GM12891 (cell line): ENCODE results near the genes ADRA1B and TTC1.

DNA sequence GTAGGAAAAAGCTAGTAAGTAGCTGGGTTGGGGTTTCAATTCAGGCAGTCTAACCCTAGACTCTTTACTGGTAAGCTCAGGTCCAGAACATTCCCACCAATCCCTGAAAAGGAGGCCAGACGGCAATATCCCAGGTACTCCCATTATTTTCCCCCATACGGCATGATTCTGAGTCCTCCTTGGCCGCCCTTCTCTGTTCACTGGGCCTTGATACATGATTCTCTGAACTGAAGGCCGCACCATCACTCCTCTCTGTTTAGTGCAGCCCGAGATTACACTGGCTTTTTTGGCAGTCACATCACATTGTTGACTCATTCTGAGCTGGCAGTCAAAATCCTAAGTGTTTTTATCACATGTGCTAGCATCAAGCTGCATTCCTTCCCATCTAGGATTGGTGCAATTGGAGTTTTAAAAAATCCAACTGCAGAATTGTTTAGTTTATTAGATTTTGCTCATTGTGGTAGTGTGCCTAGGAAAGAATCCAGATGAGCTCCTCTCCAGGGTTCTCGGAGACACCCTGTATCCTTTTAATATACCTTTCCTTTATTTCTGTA is 120.9 kb upstream of the IL12B start:
- RRBS: no CpG with 5 or more reads among the region's 6 CpGs

GRCh38 chr5:159504728-159505322 is 174.5 kb upstream of the IL12B start:
- RRBS: no CpG with 5 or more reads among the region's 8 CpGs

- RRBS: no CpG with 5 or more reads among the region's 2 CpGs
These were observed 134.7 kb upstream of the ADRA1B start for GRCh38 chr5:159781602-159781916.

GRCh38 chr5:159915744-159917018 is at the start of gene ADRA1B:
ADRA1B (plus strand) TSS chr5:159916482.
- RRBS: 6% methylated on average over 19 of the region's 92 CpGs

DNA sequence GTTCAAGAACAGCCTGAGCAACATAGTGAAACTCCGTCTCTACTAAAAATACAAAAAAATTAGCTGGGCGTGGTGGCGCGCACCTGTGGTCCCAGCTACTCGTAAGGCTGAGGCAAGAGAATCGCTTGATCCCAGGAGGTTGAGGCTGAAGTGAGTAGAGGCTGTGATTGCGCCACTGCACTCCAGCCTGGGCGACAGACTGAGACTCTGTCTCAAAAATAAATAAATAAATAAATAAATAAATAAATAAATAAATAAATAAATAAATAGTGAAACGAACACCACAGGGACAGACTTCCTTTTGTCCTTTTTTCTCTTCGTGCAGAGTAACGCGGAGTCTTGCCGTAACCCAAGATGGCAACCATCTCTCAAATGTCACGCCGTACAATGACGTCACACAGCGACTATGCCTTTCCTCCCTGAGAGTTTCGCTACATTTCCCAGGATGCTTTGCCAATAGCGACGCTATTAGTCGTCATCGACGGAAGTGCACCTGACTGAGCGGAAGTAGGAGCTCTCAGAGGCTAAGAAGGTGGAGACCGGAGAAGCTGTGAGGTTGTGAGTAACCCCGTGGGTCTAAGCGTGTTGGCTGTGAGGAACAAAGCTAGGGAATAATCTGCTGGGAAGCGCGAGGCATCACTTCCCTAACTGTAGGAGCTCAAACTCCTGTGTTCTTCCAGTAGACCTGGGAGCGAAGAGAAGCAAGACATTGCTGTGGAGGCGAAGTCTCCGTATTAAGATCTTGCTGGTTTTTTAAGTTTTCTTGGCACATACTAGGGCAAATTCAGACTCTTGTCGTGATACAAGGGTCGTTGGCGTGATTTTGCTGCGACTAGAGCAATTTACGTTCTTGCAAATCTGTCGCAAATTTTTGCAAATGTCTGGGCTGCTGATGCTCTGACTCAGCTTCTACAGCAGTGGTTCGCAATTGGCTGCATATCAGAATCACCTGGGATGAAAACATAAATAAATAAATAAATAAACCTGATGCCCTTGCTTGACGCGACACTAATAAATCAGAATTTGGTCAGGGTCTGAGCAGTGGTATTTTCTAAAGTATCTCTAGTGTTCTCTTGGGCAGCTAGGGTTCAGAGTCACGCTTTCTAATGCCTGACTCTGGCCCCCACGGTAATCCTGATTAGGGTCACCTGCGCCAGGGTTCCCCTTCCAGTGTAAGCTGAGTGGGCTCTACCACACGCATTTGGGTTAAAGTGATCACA is at the start of gene TTC1:
Gene TTC1 (plus strand): TSS at position 504 of the 1,220 bp plus-strand sequence.
- RRBS: no CpG with 5 or more reads among the region's 45 CpGs

DNA sequence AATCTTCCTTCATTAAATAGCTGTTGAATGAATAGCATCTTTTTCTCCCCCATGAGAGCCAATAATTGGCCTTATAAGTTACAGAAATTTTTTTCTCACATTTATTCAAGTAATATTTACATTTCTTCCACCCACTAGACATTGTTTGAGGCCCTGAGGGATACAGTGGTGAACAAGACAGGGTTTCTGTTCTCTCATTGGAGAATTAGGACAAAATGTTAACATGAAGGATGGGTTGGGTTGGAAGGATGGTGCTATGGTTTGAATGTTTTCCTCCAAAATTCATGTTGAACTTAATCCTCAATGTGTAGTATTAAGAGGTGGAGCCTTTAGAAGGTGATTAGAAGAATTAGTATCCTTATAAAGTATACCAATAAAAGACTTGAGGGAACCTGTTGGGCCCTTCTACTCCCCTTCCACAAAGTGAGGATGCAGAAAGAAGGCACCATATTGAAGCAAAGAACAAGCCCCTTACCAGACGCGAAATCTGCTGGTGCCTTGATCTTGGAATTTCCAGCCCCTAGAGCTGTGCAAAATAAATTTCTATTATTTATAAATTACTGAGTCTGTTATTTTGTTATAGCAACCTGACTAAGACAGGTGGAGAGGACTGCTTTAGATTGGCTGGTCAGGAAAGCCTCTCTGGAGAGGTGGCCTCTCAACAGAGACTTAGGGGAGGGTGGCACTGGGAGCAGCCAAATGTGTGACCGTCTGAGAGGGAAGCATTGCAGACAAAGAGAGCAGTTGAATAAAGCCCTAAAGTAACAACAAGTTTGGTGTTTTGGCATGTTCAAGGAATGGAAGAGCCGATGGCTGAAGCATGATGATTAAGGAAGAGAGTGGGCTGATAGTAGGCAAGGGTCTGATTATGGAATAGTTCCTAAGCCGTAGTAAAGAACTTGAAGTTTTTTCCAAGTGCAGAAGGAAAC is 9.1 kb downstream of the TTC1 start:
- RRBS: no CpG with 5 or more reads among the region's 5 CpGs

GRCh38 chr5:160093495-160094355 is 25.5 kb downstream of the PWWP2A start:
- RRBS: no CpG with 5 or more reads among the region's 11 CpGs

- RRBS: no CpG with 5 or more reads among the region's 9 CpGs
These were observed 39.6 kb upstream of the PWWP2A start for GRCh38 chr5:160158882-160159209.

DNA sequence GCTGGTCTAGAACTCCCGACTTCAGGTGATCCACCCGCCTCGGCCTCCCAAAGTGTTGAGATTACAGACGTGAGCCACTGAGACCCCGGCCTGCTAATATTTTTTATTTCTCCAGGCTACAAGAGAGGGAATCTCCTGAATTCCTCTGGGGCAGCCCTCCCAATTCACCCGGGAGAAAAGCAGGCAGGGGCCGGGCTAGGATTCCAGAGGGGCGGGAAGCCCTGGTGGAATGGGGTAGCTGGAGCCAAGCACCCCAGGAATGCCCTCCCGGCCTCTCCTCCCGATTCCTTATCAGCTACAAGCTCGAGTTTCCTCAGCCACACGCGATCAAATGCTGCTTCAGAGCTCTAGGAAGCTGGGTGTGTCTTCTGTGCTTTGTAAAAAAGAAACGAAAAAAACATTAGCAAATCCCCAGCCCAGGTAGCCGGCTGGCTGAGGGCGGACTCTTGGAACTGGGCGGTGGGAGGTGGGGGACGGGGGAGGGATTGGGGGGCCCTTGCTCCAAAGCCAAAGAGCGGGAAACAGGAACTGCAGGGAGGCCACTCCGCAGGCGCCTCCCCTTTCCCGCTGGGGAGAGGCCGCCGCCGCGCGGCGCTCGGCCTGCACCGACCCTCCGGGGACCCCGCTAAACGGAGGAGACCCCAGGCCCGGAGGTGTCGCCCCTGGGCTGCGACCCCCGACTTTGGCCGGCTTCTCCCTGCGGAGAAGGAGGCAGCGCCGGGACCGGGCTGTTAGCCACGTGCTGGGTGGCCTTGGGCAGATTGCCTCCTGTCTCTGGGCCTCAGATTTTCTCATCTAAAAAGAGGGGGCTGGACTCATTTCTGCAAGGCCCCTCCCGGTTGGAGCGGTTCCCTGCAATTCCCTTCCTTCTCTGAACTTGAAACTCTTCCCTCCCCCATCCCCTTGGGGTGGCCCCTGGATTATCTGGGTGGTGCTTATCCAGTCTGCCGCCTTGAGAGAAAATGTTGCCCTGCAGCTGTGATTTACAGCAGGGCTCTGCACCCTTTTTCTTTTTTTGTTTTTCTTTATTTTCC is 41.0 kb upstream of the FABP6 start:
- RRBS: 13% methylated on average over 4 of the region's 46 CpGs

- RRBS: no CpG with 5 or more reads among the region's 3 CpGs
These were observed 4.0 kb downstream of the SLU7 start for GRCh38 chr5:160414849-160415314.

DNA sequence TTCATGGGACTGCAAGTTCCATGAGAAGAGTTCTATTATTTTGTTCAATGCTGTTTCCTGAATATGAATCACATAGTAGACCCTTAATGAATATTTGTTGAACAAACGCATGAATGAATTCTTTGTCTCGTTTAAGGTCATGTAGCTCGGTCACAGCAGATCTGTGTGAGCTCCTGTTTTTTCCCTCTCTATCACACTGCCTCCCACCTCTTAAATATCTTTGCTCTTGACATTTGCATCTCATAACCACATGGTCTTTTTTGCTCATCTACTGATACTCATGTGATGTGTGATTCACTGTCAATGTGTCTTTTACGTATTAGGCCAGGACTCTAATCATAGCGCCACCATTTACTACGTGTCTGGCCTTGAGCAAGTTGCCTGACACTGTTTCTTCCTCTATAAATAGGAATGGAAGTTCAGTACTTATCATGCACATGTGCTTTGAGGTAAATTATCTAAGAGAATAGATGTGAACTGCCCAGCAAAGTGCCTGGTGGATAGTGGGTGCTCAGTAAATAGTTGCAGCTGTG is 37.5 kb downstream of the PTTG1 start:
- RRBS: no CpG with 5 or more reads among the region's 6 CpGs

- RRBS: no CpG with 5 or more reads among the region's 8 CpGs
These were observed 42.5 kb downstream of the PTTG1 start for GRCh38 chr5:160464150-160464646.

DNA sequence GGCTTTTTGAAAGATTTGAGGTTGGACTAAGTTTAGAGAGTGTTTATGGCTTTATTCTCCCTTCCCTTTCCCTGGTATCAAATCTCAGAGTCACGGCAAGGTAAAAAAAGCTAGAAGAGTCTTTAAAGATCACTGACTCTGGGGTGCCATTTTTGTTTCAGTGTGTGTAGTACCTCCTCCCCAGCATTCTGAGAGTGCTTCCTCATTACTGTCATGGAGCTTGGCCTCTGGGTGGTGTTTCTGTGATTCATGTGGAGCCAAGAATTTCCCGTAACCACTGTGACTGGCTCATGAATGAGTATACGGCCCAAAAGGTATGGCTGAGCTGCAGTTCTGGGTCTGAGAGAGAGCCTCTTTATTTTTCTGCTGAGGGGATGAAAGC is 85.5 kb downstream of the PTTG1 start:
- RRBS: no CpG with 5 or more reads among the region's 3 CpGs

- RRBS: no CpG with 5 or more reads among the region's 1 CpG
These were observed 205.4 kb downstream of the PTTG1 start for GRCh38 chr5:160627026-160627482.

GRCh38 chr5:160848814-160849089 is 3.3 kb downstream of the ATP10B start:
- RRBS: no CpG with 5 or more reads among the region's 4 CpGs

GRCh38 chr5:162883371-162883691 is 554.1 kb upstream of the CCNG1 start:
- RRBS: no CpG with 5 or more reads among the region's 7 CpGs

- RRBS: no CpG with 5 or more reads among the region's 2 CpGs
These were observed 540.5 kb upstream of the CCNG1 start for GRCh38 chr5:162897009-162897222.

DNA sequence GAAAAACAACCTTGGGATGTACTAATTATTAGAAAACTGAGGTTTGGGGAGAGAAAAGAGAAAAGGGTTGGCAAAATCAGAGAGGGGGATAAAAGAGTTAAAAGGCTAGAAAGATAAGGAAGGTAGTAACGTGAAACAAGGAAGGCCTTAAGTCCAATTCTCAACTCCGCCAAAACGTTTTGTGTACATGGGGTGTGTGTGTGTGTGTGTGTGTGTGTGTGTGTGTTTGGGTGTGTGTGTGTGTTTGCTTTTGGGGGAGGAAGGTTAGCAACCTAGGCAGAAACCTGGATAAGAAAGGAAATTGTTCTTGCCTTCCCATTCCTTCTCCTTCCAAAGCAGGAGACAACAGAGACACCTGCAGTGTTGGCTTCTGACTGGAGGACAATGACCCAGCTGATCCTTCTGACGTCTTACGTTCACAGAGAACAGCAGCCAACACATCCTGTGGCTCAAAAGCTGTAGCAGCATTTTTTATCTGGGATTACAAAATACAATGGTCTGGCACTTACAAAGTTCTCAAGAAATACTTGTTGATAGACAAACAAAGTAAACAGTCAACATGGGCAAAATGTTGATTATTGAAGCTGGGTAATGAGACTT is 4.1 kb upstream of the CCNG1 start:
- RRBS: no CpG with 5 or more reads among the region's 5 CpGs

- RRBS: no CpG with 5 or more reads among the region's 8 CpGs
These were observed 3.9 kb downstream of the MAT2B start for GRCh38 chr5:163509072-163509901.

- RRBS: no CpG with 5 or more reads among the region's 1 CpG
These were observed 903.8 kb upstream of the TENM2 start for GRCh38 chr5:166074956-166075558.